ENCODE measurements around the genes SLCO6A1 and TSLP.

- RRBS: no CpG with 5 or more reads among the region's 1 CpG
These were observed 61.5 kb downstream of the ST8SIA4 start for GRCh38 chr5:100841639-100842013.

DNA sequence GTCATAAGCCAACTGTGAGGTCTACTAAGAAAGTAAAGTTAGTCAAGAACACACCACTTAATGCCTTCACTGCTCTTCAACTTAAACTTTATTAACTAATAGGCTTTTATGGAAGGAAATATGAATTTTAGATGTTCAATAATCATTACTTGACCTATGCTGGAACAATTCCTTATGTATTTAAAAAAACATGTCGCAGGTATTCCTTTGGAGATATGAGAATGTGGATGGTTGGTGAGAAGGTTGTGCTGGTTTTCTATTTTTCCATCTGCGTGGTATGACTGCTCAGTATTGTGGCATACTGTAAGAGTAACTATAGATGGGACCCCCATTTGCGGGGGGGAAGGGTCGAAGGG is 3.3 kb downstream of the ST8SIA4 start:
- RRBS: no CpG with 5 or more reads among the region's 4 CpGs

GRCh38 chr5:102498565-102499275 is at the start of gene SLCO6A1:
Gene SLCO6A1, minus strand, starts transcription at chr5:102499001.
- RRBS: 74% methylated on average over 6 of the region's 36 CpGs

- RRBS: no CpG with 5 or more reads among the region's 20 CpGs
These were observed 1.0 kb upstream of the PAM start for GRCh38 chr5:102754050-102754520.

GRCh38 chr5:103007124-103007903 is 112.6 kb downstream of the GIN1 start:
- RRBS: no CpG with 5 or more reads among the region's 3 CpGs

- RRBS: no CpG with 5 or more reads among the region's 18 CpGs
These were observed 761 bp downstream of the PPIP5K2 start for GRCh38 chr5:103120667-103121457.

- RRBS: 1% methylated on average over 16 of the region's 89 CpGs
These were observed 859 bp downstream of the MACIR start for GRCh38 chr5:103259154-103260089.

- RRBS: no CpG with 5 or more reads among the region's 3 CpGs
These were observed 149.1 kb downstream of the NUDT12 start for GRCh38 chr5:103413512-103413817.

DNA sequence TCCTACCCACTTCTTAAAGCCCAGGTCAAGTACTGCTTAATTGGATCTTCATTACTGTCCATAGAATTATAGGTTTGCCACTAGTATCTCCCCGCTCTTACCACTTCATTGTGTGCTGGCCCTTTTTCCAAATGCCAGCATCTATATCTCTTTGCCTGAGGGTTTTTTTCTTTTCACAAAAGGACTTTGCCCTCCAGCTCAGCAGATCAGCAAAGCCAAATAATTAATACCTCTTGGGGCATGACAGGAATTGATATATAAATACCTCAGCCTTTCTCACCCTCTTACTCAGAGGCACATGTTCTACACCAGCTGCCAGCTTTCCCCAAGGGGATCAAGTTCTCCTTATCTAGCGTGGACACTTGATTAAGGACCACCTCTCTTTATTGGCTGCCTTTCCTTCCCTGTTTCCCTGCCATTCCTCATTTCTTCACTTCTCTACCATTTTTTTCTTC is 6.7 kb upstream of the NUDT12 start:
- RRBS: no CpG with 5 or more reads among the region's 2 CpGs

DNA sequence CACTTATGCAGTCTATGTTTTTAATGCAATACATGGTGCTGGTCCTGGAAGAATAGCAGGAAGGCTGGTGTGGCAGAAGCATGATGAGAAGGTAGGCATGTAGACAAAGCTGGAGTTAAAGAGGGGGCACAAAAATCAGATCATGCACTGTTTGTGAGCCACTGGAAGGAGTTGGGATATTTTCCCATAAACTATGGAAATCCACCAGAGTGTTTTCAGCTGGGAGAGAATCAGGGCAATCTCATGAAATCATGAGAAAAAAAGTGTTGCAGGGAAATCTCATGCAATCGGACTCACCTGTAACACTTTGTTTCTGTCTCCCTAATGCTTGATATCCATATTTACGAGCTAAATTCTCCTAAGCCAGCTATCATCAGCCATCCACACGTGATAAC is 194.9 kb upstream of the NUDT12 start:
- RRBS: no CpG with 5 or more reads among the region's 3 CpGs

DNA sequence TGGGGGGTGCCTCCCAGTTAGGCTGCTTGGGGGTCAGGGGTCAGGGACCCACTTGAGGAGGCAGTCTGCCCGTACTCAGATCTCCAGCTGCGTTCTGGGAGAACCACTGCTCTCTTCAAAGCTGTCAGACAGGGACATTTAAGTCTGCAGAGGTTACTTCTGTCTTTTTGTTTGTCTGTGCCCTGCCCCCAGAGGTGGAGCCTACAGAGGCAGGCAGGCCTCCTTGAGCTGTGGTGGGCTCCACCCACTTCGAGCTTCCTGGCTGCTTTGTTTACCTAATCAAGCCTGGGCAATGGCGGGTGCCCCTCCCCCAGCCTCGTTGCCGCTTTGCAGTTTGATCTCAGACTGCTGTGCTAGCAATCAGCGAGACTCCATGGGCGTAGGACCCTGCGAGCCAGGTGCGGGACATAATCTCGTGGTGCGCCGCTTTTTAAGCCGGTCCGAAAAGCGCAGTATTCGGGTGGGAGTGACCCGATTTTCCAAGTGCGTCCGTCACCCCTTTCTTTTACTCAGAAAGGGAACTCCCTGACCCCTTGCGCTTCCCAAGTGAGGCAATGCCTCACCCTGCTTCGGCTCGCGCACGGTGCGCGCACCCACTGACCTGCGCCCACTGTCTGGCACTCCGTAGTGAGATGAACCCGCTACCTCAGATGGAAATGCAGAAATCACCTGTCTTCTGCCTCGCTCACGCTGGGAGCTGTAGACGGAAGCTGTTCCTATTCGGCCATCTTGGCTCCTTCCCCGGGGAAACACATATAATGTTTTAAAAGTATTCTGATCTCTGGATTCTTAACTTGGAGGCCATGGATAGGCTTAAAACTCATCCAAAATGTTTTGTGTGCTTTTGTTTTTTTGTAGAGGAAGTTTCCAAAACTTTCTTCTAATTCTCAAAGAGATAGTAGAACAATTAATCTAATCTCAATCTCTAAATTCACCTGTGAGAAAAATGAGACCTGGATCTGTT is 889.4 kb upstream of the NUDT12 start:
- RRBS: no CpG with 5 or more reads among the region's 35 CpGs

- RRBS: no CpG with 5 or more reads among the region's 8 CpGs
These were observed 141.7 kb upstream of the EFNA5 start for GRCh38 chr5:107812272-107812984.

- RRBS: no CpG with 5 or more reads among the region's 3 CpGs
These were observed 323.5 kb downstream of the FBXL17 start for GRCh38 chr5:108058373-108058794.

DNA sequence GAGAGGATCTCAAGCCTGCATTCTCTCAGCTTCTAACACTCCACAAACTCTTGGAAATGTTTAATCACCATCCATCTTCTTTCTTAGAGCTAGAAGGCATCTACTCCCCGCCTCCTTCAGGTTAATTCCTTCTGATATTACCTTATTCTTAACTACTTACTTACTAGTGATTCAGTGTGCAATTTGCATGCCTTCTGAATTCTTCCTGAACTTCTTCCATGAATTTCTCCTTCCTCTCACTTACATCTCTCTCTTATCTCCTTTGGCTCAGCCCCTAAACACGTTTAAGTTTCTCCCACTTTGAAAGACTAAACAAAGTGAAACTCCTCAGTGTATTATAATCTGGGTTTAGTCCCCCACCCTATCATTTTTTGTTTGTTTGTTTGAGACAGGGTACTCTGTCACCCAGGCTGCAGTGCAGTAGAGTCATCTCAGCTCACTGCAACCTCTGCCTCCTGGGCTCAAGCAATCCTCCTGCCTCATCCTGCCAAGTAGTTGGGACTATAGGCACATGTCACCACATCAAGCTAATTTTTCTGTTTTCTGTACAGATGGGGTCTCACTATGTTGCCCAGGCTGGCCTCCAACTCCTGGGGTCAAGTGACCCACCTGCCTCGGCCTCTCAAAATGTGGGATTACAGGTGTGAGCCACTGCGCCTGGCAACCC is 242.1 kb downstream of the FBXL17 start:
- RRBS: no CpG with 5 or more reads among the region's 4 CpGs

GRCh38 chr5:108760536-108760973 is 12.9 kb downstream of the FER start:
- RRBS: no CpG with 5 or more reads among the region's 2 CpGs

DNA sequence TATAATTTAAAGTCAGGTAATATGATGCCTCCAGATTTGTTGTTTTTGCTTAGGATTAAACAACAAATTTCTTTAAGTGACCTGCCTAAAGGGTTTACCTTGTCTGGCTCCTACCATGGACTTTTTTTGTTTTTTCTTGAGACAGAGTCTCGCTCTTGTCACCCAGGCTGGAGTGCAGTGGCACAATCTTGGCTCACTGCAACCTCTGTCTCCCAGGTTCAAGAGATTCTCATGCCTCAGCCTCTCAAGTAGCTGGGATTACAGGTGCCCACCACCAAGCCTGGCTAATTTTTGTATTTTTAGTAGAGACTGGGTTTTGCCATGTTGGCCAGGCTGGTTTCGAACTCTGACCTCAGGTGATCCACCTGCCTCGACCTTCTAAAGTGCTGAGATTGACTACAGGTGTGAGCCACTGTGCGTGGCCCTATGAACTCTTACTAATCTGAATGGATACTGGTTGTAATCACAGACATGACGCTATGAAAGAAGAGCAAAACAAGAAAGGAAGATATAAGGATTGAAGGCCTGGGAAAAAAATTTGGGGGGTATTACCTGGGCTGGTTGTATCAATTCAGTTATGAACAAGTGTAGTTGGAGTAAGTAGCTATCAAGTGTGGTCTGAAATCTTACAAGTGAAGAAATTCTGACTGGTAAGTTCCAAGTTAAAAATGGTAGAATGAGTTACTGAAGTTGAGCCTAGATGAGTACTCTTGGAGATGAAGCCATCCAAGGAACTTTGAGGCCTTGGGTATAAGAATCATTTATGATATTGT is 164.7 kb downstream of the FER start:
- RRBS: no CpG with 5 or more reads among the region's 5 CpGs

DNA sequence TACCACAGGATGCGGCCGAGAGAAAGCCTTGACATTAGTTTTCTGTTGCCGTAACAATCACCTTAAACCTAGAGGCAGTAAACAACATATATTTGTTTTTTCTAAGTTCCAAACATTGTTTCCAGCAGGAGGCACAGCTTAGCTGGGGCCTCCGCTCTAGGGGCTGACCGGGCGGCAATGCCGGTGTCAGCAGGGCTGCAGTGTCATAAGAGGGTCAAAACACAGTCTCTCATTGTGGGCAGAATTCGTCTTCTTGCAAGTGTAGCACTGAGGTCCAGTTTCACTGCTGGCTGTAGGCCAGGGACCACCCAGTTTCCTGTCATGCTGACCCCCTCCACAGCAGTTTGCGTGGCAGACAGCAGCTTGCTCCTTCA is 186.3 kb downstream of the PJA2 start:
- RRBS: no CpG with 5 or more reads among the region's 9 CpGs

GRCh38 chr5:109713272-109713881 is 23.6 kb downstream of the MAN2A1 start:
- RRBS: no CpG with 5 or more reads among the region's 8 CpGs

GRCh38 chr5:109851468-109851821 is 161.7 kb downstream of the MAN2A1 start:
- RRBS: no CpG with 5 or more reads among the region's 2 CpGs

GRCh38 chr5:111071546-111071975 is at the start of gene TSLP:
Gene TSLP, plus strand, starts transcription at chr5:111071713.
- RRBS: no CpG with 5 or more reads among the region's 4 CpGs